Neutrophil (primary cell): ENCODE measurements around a stretch of chr9.

DNA sequence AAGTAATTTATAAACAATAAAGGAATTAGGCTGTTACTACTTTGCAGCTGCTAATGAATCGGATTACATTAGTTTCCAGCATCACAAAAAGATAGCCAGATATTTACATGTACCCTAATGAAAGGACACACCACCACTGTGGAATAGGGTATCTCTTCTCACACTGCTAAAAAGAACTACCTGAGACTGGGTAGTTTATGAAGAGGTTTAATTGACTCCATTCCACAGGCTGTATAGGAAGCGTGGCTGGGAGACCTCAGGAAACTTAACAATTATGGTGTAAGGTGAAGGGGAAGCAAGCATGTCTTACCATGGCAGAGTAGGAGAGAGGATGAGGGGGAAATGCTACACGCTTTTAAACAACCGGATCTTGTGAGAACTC lies 68.9 kb downstream of the SMC5 start:
- PRO-cap: no peak

GRCh38 chr9:70409392-70409669 lies 5.1 kb downstream of the KLF9 start:
- PRO-cap: no peak

- PRO-cap: no peak
Measured at GRCh38 chr9:70409670-70410268, 4.7 kb downstream of the KLF9 start.

DNA sequence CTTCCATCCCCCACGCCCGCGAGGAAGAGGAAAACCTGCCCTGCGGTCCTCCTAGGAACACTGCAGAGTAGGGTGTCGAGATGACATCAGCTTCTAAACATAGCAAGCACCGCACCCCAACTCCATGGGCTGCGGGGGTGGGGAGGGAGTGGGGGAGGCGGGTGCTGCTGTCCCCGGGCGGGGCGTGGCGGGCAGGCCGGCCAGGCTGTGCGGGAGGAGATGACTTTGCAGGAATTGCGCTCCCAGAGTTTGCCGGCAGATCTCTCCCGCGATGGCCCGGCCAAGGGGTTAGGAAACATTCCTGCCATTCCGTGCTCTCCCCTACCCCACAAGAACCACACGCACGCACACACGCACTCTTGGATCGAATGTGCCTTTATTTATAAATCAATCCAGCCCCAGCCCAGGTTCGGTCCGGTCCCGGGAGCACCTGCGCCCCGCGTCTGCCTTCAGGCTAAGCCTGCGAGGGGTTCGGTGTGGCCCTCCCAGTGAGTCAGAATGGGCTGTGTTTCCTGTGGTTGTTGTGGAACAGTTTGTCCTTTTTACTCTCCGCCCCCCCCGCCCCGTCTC lies 5.2 kb upstream of the KLF9 start:
- PRO-cap: no peak

DNA sequence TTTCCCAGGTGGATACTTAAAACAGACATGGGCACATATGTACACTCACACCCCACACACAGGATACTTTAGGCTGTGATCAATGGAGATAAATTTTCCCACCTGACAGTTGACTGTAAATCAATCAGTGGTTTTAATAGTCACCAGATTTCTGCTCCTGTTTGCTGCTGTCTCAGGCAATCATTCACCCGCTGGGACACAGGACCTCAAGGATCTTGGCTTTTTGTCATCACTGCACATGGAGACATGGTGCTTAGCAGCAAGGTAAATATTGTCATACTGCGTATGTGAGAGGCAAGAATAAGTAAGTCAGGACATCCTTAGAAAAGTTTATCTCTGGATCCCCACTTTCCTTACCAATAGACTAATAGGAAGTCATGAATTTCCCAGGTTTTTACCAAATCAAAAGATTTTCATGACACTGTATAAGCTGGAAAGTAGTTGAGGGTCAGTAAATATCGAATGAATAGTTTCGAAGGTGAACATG lies 60.8 kb upstream of the KLF9 start:
- PRO-cap: no peak

- PRO-cap: no peak
Measured at GRCh38 chr9:70563081-70564349, 149.1 kb upstream of the KLF9 start.

DNA sequence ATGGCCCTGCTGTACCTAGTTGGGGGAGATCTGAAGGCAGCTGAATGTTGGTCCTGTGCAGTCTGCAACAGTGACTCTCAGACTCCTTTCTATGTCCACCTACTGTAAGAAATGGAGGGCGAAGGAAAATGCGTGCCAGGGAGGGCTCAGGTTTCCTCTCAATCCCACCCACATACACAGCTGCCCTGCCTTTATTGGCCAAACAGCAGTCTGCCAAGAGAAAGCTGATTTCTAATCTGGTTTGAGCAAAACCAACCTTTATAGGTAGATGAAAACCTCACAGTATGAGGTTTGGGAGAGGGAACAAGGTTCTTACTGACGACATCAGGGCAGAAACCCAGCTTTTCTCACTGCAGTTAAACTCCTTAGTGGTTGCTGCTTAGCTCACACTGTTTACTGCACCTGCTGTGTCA lies 152.2 kb upstream of the KLF9 start:
- PRO-cap: no peak

DNA sequence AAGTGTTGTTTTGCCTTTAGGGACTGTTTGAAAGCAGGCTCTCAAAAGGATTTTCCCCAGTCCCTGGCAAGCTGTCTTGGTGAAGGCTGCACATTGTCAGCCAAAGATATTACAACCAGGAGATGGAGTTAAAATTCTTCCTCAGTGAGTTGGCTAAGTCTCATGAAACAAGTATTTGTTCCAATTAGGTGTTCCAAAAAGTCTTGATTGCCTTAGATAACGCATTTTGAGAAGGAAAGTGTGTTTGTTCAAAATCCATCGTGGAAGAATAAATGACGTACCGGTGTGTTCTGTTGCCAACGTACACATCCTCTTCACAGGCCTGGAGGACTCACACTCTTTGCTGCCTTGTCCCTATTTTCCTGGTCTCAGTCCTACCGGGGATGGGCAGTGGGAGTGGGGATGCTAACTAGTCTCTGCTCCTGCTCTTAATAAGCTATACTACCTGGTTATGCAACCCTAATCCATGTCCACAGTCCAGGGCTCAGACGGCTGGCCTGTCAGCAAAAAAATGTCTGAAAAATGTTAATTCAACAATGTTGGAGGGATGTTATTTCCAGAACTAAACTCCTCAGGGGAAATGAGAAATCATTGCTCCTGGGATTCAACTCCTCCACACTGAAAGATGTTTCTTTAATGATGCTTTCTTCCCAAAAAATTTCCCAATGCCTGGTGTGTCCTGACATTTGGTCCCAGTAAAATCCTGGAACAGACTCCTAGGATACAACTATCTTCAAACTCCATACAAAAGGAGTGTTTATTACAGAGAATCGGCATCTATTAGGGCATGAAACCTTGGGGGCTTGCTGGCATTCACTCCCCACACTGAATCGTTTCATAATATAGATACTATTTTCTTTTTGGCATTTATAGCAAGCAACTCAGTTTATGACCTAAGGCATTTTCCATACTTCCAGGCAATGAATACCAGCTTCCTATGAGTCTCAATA lies 175.4 kb upstream of the KLF9 start:
- PRO-cap: no peak

GRCh38 chr9:70601995-70602322 lies 187.5 kb upstream of the KLF9 start:
- PRO-cap: no peak

GRCh38 chr9:70905591-70906113 lies 215.8 kb downstream of the TRPM3 start:
- PRO-cap: no peak

- PRO-cap: no peak
Measured at GRCh38 chr9:71096661-71097201, 24.7 kb downstream of the TRPM3 start.

DNA sequence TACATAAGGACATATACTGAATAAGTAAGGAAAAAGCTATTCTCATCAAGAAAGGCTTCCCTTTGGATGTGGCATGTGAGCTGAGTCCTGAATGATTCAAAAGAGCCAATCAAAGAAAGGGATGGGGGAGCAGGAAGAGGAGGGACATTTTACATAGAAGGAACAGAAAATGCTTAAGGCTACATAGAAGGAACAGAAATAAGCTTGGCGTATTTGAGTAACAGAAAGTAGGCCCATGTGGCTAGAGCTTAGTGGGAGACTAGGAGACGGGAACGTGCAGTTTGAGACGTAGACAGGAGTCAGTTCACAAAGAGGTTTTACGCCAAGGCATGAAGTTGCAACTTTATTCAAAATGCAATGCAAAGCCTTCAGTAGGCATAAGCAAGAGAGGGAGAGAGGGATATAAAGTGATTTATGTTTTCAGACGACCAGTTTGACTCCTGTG lies 126.2 kb downstream of the CEMIP2 start:
- PRO-cap: no peak

DNA sequence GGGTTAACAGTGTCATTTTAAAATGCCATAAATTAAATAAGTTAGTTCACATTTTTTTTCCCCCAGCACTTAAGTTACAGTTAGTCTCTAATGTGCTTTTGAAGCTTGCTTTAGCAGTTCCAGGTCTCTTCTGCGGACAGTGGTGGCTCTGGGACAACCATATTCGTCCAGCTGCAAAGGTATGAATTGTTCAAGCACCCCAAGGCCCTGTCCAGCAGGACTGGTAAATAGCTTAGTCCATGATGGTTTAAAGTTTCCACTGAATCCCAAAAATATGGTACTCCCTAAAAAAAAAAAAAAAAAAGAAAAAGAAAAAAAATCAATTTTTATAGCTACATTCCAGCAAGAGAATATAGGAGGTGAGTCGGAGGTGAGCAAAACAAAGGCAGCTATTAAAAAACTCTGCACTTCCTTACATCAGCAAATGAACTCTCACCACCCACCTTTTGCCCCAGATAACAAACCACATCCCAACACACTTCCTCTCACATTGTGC lies 83.2 kb downstream of the CEMIP2 start:
- PRO-cap: no peak

DNA sequence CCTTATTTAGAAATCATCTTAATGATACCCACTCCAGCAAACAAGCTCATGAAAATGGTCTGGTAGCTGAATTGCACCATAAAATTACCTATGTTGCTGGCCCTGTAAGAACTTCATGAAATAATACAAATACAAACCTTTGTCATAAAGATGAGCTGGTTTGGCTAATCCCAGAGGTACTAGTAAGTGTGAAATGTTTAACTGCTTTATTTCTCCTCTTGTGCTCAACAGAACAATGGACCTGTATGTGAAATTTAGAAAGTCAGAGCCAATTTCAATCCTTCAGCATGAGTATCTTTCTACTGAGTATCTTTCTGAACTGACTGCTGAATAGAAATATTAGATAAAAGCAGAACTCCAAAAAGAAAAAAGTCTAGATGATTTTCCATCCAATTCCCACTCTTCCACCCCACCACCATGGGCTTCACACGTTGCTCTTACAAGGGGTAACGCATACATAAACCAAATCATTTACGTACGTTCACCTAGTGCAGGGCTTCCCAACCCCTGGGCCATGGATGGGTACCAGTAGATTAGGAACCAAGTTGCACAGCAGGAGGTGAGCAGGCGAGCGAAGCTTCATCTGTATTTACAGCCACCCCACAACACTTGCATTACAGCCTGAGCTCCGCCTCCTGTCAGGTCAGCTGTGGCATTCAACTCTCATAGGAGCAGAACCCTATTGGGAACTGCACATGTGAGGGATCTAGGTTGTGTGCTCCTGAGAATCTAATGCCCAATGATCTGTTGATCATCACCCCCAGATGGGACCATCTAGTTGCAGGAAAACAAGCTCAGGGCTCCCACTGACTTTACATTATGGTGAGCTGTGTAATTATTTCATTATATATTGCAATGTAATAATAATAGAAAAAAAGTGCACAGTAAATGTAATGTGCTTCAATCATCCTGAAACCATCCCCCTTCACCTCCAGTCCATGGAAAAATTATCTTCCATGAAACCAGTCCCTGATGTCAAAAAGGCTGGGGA lies 82.4 kb downstream of the CEMIP2 start:
- PRO-cap: no peak

DNA sequence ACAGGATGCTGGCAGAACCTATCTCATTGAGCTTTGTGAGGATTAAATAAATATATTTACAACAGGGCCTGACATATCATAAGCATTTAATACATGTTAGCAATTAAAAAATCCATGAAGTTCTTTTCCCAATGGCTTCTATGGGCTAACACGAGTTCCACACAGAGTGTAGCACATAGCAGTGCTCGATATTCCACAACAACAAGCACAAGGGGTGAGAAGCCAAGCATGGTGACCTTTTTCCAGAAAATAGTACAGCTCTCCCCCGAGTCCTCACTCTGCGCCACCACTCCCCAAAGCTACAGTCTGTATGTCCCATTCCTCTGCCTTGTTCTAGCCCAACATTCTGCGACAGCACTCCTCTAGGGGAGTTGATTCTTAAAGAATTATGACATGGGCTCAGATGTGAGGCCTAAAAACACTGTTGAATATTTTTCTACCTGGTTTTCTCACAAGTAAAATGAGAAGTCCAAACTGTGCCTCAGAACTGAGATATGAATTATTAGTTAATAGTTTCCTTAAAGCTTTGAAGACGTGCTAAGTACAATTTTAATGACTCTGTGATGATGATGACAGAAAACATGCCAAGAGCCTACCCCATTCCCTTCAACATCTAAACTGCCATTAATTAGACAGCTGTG lies 54.4 kb downstream of the CEMIP2 start:
- PRO-cap: no peak

DNA sequence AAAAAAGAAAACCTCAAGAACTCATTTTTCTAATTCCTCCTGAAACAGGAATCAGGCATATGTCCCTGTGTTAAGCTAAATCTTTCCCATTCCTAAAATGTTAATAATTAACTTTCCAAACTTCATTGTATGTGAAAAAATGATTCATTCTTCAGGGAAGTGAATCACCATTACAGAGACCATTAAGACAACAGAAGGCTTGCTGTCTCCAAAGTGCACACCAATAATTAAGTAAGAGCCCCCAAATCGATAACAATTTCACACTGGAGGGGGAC lies 5.3 kb downstream of the CEMIP2 start:
- PRO-cap: no peak

DNA sequence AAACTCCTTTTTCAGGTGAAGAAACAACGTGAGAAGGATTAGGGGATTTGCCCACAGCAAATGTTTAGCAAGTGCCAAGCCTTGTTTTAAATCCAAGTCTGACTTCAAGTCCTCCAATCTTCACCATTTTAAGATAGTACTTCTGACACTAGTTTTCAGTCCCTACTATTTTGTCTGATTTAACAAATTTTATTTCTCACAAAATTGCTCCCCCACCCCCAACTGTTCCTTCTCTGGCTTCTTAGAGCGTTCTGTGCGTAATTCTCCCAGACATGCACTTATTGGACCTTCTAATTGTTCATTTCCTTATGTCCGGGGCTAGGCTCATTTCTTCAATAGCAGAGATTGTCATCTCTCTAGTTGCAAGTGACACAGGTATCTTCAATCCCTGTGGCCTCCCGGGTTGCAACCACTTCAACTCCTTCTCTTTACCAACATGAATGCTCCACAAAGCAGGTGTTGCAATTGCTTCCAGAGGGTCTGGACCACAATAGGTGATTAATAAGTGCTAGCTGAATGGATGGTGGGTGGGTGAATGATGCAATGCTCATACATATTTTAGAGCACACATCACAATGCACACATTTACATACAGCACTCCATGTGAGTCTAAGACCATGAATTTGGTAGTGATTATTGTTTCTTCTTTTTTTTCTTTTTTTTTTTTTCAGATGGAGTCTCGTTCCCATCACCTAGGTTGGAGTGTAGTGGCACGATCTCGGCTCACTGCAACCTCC lies 2.7 kb downstream of the CEMIP2 start:
- PRO-cap: no peak

GRCh38 chr9:71766465-71767236 lies 1.7 kb downstream of the CEMIP2 start:
- PRO-cap: no peak

- PRO-cap: no peak
Measured at GRCh38 chr9:71767237-71767457, 1.2 kb downstream of the CEMIP2 start.

DNA sequence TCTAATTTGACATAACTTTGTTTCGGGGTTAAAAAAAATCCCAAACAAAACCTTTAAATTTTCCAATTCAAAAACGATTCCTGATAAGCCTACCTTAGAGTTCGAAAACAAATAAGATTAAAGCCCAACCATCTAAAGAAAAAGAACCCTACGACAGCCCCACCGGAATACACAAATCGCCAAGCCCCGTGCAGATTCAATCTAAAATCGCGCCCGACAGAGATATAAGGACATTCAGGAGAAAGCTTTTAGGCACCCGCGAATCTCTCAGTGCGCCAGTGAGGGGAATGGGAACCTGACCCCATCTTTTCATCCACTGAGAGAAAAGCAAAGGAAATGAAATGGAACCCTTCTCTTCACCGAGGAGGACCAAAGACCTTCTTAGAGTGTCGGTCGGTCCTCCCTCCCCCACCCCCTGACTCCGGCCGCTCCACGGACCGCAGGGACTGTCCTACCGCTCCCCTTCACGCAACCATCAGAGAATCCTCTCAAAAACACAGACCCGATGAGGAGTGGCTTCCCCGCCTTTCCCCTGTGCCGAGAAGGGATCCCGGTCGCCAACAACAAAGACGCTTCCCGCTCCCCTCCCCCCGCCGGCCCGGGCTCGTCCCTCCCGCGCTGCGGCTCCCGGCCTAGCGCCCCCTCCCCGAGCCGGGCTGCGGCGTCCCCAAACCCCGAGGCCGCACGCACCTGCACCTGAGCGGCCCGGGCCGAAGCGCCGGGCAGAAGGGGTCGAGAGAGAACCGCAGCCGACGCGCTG lies 869 bp downstream of the ABHD17B start:
- PRO-cap: no peak